Paraaortic lymph node (tissue), 1 donor: ENCODE results near the genes CAB39 and SPATA3.

DNA sequence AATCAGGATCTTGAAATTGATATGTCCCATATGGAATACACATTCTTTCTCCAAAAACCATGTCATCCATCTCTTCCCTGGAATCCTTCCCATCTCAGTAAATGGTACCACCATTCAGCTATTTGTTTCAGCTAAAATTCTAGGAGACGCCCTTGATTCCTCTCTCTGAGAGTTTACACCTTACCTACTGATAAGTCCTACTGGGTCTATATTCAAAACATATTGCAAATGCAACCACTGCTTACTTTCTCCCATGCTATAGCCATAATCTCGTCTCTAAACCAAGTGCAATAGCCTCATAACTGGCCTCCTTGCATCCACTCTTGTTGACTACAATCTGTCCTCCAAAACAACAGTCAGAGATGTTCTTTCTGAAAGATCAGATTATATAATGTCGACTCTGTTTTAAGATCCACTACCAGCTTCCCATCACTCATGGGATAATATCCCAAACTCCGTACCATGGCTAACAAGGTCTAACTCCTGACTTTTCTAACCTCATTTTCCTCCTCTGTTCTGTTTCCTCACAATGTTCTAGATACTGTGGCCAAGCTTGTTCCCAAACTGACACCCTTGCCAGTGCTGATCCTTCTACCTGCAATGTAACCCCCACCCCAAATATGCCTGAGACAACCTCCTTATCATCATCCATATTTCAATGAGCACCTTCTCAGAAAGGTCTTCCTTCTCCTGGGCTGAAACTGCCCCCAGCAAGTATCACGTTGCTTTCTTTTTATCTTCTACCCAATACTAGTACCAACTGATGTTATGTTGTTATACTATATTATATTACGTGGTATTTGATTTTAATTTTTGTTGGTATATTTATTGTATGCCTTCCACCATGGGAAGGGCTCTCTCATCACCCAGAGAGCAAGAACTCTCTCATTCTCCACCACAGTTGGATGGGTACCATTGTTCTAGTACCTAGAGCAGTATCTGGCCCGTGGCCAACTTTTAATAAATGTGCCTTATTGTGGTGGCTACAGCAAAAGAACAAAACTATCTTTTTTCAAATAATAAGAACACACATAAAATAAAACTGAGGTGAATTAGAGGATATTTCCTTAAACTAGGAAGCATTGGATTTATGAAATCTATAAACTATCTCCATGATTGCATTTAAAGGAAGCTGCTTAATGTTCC, 72.2 kb downstream of the PID1 start:
- PRO-cap, result no peak

DNA sequence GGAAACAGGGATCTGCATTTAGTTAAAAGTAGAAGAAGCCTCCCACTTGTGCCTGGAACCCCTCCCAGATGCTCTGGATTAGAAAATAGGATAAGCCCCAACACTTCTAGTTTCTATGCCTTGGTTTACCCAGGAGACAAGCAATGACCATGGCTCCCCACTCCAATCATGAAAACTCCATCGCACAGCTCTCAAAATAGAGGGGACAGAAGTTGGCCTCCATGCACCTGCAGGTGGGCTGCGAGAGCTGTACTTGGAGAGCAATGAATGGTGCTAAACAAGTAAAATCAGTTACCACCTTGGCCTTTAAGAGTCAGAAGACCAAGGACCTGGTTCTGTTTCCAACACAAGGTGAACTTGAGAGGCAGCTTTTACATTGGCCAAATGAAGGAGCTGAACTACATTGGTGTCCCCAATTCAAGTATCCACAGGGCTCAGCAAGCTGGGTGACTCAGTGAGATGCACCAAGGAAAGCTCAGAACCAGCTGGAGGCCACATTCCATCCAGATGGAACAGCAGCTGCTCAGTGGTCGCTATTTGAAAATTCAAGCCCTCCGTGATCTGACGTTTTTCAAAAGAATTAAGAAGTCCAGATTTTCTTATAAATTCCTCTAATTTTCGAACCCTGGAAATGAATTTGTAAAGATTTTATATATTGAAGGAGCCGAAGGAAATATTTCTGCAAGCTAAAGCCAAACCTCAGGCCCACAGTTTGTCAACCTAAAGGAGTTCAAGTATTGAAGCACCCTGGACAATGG, 15.2 kb downstream of the PID1 start:
- PRO-cap, result no peak

GRCh38 chr2:229261001-229261371, 10.1 kb downstream of the PID1 start:
- PRO-cap, result no peak

GRCh38 chr2:229265574-229266024, 5.5 kb downstream of the PID1 start:
- PRO-cap, result no peak

- PRO-cap, result no peak
Measured at GRCh38 chr2:229300358-229300712, 29.2 kb upstream of the PID1 start.

- PRO-cap, result no peak
Measured at GRCh38 chr2:229849117-229849899, 72.5 kb downstream of the TRIP12 start.

GRCh38 chr2:229980692-229981356, 58.5 kb downstream of the FBXO36 start:
- PRO-cap, result unidirectional peak, minus-strand start at chr2:229981053

DNA sequence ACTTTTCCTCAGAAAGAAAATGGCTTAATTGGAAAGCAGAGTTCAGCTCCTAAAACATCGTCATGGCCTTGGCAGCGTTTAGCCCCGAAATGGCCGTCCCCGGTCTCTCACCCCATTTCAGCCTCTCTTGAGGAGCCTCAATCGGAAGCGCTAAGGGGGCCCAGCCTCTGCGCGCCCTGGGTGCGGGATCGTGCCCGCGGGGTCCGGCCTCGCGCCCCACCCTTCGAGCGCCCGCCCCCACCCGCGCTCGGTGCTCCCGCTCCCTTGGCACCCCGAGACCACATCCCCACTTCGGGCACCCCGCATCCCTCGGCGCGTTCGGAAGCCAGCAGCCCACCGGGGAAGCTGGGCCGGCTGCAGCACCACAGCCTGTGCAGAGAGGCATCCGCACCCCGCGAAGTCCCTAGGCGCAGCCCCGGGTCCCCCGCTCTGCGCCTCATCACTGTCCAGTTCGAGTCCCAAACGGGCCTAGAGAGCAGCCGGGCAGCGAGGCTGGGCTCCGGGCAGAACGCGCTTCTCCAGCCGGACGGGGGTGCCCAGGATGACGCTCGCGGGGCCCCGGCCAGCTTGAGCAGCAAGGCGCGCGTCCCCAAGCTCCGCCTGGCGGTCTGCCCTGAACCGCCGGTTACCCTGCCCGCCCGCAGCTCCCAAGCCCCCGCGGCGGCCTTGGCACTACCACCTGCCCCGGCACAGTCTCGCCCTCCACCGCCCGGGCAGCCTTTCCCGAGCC, 864 bp downstream of the SLC16A14 start:
- PRO-cap, result unidirectional peak, minus-strand start at position 516 of the sequence

- PRO-cap, result bidirectional peak, plus-strand start at chr2:230131291, minus-strand start at chr2:230131161
Measured at GRCh38 chr2:230130422-230131675, 62.1 kb upstream of the SLC16A14 start.

- PRO-cap, result unidirectional peak, minus-strand start at chr2:230224577; unidirectional peak, minus-strand start at chr2:230224633
Measured at GRCh38 chr2:230224525-230224874, 1.0 kb upstream of the SP140 start.

- PRO-cap, result unidirectional peak, minus-strand start at chr2:230257923
Measured at GRCh38 chr2:230257644-230258221, 32.2 kb downstream of the SP140 start.

DNA sequence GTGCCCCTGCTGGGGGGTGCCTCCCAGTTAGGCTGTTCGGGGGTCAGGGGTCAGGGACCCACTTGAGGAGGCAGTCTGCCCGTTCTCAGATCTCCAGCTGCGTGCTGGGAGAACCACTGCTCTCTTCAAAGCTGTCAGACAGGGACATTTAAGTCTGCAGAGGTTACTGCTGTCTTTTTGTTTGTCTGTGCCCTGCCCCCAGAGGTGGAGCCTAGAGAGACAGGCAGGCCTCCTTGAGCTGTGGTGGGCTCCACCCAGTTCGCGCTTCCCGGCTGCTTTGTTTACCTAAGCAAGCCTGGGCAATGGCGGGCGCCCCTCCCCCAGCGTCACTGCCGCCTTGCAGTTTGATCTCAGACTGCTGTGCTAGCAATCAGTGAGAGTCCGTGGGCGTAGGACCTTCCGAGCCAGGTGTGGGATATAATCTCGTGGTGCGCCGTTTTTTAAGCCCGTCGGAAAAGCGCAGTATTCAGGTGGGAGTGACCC, 14.8 kb downstream of the SP140L start:
- PRO-cap, result no peak

GRCh38 chr2:230457414-230458045, 41.5 kb downstream of the SP100 start:
- PRO-cap, result no peak

DNA sequence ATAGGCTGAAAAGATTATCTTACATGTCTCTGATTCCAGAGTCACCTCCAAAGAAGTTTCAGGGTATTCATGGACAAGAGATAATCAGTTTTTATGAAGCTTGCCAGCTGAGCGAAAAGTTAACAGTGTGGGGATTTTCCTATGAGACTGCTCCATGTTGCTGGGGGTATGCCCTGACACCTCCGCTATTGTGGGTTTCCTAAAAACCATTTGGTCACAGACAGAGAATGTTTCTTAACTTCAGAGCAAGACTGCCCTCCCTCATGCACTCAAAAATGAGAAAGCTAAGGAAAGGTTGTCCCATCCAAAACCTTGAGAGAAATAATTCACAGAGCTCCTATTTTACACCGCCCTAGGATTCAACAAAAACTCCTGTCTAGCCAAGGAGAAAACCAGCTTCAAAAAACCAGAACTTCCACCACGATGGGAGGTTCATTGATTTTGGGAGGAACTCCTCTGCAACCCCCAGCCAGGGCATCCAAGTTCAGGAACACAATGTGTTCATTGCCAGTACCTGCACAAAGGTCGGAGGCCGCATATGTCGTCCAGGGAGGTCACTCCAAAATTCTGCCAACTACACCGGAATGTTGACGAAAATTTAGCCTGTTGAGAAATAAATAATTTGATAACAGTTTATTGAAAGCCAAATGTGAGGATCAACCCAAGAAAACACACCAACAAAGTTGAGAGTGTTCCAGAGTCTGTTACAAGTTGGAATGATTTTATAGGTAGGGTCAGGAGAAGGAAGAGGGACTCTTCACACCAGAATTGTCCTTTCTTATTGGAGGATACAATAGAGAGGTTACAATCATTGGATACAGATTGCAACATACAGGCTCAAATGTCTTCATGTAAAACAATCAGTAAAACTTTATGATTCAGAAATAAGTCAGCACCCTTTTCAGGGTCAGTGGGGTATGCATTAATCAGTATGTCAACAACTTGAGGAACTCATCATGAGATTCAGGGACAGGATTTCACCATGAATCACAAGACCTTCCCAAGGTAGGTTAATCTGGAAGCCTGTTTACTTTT, 104.4 kb downstream of the SP100 start:
- PRO-cap, result no peak

- PRO-cap, result no peak
Measured at GRCh38 chr2:230690871-230691304, 21.8 kb upstream of the CAB39 start.

GRCh38 chr2:230712428-230713367, at the start of gene CAB39:
CAB39 (plus strand) TSS chr2:230712842.
- PRO-cap, result bidirectional peak, plus-strand start at chr2:230712856, minus-strand start at chr2:230712718

DNA sequence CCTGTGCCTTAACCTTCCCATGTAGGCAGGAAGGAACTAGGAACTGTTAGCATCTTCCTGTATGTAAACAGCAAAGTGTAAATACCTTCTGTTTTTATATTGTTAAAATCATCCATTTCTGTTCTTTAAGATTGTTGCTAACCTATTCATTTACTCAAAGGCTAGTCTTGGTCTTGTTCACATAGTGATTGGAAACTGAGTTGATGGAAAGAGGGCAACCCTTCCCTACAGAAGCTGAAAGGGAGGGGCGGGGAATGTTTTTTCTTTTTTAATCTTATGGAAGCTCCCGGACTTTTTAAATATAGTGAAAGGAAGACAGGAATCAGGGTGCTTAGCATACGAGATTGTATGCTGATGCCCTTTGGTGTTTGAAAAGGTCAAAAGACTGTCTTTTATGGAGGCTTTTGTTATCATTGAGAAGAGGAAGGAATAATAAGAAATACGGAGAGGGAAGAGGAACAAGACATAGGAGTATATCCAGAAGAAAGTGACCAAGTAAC, 14.0 kb downstream of the CAB39 start:
- PRO-cap, result no peak

- PRO-cap, result no peak
Measured at GRCh38 chr2:230867882-230868513, 3.3 kb downstream of the ITM2C start.

- PRO-cap, result no peak
Measured at GRCh38 chr2:230995873-230996290, at the start of gene SPATA3. SPATA3 (plus strand) TSS chr2:230996121.

- PRO-cap, result no peak
Measured at GRCh38 chr2:231034308-231034722, 3.0 kb upstream of the C2orf72 start.